K562 (cell line): ENCODE results near the genes KCNAB2, HES2, ZBTB48 and KLHL21.

DNA sequence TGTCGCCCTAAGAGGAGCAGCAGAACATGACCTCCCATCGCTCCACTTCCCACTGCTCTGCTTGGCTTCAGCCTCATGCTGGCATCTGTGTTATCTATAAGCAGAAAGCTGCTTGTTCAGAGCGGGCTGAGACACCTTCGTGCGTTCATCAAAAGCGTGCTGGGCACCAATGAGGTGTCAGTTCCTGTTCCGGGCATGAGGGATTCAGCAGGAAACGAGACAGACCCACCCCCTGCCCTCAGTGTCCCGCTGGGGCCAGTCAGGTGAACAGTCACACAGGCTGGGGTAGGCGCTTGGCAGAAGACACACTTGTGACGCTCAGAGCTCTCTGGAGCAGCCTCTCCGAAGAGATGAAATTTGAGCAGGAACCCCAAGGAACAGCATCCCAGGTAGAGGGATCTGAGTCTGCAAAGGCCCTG lies 20.8 kb upstream of the NPHP4 start:
- RAMPAGE, long total RNA, result no peak
- RRBS, result no CpG with 5 or more reads among the region's 12 CpGs
PRO-cap:
- standard, result no peak
- CoPRO, capped RNA only, 2 experiments, result no peak in any of the 2 experiments
- CoPRO, capped and uncapped RNA, 2 experiments, result no peak in any of the 2 experiments
- CoPRO, uncapped RNA only, 2 experiments, result no peak in any of the 2 experiments
CAGE:
- cytosol, long polyA plus RNA, result no peak
- long polyA plus RNA, result no peak
- nucleolus, long total RNA, result no peak
- nucleus, long polyA plus RNA, result no peak

DNA sequence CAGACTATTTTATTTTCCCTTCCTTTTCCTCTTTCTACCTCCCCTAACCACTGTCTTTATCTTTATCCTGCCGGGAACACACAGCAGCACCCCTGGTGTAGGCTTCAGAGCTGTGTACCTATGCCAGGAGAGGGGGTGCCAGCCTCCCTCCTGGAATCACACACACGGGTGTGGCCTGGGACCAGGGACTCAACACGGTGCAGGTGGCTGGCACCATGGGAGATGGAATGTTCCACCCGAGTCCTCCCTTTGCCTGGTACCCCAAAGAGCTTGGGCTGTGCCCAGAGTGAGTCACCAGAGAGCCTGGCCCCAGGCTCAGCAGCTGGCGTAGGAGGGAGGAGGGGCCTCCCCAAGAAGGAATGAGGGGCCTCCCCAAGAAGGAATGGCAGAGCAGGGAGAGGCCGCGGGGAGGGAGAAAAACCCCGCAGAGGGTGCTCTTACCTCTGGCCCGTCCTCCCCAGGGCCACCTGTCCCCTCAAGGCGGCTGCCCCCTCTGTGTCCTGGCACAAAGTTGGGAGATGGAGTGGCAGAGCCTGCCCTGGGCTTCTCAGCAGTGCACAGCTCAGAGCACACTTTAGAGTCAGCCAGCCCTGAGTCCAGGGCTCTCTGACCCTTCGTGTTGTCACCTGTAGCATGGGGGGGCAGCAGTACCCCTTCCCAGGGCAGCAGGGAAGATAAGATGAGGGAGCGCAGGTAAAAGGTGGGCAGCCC lies 20.4 kb upstream of the KCNAB2 start:
- RAMPAGE, long total RNA, result no peak
- RRBS, result no CpG with 5 or more reads among the region's 12 CpGs
PRO-cap:
- standard, result no peak
- CoPRO, capped RNA only, 2 experiments, result no peak in any of the 2 experiments
- CoPRO, capped and uncapped RNA, 2 experiments, result no peak in any of the 2 experiments
- CoPRO, uncapped RNA only, 2 experiments, result no peak in any of the 2 experiments
CAGE:
- cytosol, long polyA plus RNA, result no peak
- long polyA plus RNA, result no peak
- nucleolus, long total RNA, result no peak
- nucleus, long polyA plus RNA, result no peak

DNA sequence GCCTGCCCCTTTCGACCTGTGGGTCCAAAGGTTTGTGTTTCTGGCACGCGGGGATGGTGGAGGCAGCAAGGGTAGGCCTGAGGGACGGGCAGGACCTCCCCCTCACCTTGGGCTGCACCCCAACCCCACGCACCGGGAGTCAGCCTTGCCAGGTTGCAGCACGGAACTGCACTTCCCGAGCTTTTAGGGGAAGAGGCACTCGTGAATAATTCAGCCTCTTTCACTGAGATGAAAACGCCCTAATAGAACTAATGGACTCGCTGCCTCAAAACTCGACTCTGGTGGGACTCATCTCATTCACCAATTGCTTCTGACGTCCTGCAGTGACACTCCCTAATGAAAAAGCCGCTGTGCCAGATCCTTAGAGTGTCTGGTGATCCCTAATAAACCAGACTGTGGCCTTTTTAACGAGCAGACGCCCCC lies at the start of gene KCNAB2:
KCNAB2 (plus strand) TSS at position 138 of the 423 bp plus-strand sequence.
- RAMPAGE, long total RNA, result no peak
- RRBS, result no CpG with 5 or more reads among the region's 16 CpGs
PRO-cap:
- standard, result no peak
- CoPRO, capped RNA only, 2 experiments, result no peak in any of the 2 experiments
- CoPRO, capped and uncapped RNA, 2 experiments, result no peak in any of the 2 experiments
- CoPRO, uncapped RNA only, 2 experiments, result no peak in any of the 2 experiments
CAGE:
- cytosol, long polyA plus RNA, result no peak
- long polyA plus RNA, result no peak
- nucleolus, long total RNA, result no peak
- nucleus, long polyA plus RNA, result no peak

GRCh38 chr1:6052848-6053857 lies 7.5 kb downstream of the KCNAB2 start:
- RAMPAGE, long total RNA, result no peak
- RRBS, result no CpG with 5 or more reads among the region's 22 CpGs
PRO-cap:
- standard, result no peak
- CoPRO, capped RNA only, 2 experiments, result no peak in any of the 2 experiments
- CoPRO, capped and uncapped RNA, 2 experiments, result no peak in any of the 2 experiments
- CoPRO, uncapped RNA only, 2 experiments, result no peak in any of the 2 experiments
CAGE:
- cytosol, long polyA plus RNA, result no peak
- long polyA plus RNA, result no peak
- nucleolus, long total RNA, result no peak
- nucleus, long polyA plus RNA, result no peak

DNA sequence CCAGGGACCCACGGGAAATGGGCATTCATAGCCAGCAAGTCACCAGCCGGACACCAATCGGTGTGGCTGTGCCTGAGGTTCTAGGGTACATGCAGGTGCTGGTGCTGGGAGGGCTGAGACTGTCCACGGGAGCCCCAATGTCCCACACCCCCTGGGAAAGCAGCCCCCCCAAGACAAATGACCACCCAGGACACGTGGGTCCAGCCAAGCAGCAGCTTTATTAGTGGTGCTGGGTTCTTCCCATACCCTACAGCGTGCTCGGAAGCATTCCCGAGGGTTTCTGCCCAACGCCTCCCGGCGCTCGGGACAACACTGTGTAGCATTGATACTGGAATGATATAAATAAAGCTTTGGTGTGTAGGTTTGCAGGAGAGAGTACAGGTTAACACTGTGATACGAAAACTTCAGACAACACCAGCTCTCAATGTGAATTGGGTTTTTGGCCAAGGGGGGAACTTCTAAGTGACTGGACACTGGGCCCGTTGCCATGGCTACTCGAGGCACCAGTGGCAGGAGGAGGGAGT lies 3.2 kb upstream of the GPR153 start:
- RAMPAGE, long total RNA, result no peak
- RRBS, result no CpG with 5 or more reads among the region's 15 CpGs
PRO-cap:
- standard, result no peak
- CoPRO, capped RNA only, 2 experiments, result no peak in any of the 2 experiments
- CoPRO, capped and uncapped RNA, 2 experiments, result no peak in any of the 2 experiments
- CoPRO, uncapped RNA only, 2 experiments, result no peak in any of the 2 experiments
CAGE:
- cytosol, long polyA plus RNA, result no peak
- long polyA plus RNA, result no peak
- nucleolus, long total RNA, result no peak
- nucleus, long polyA plus RNA, result no peak

- RAMPAGE, long total RNA, result no peak
- RRBS, result 4% methylated on average over 57 of the region's 102 CpGs
PRO-cap:
- standard, result no peak
- CoPRO, capped RNA only, 2 experiments, result no peak in any of the 2 experiments
- CoPRO, capped and uncapped RNA, 2 experiments, result no peak in any of the 2 experiments
- CoPRO, uncapped RNA only, 2 experiments, result no peak in any of the 2 experiments
CAGE:
- cytosol, long polyA plus RNA, result no peak
- long polyA plus RNA, result no peak
- nucleolus, long total RNA, result no peak
- nucleus, long polyA plus RNA, result no peak
Measured at GRCh38 chr1:6419522-6420591, at the start of gene HES2. TSS of gene HES2 (minus strand) at chr1:6419919.

GRCh38 chr1:6420592-6421051 lies 903 bp upstream of the HES2 start:
- RAMPAGE, long total RNA, result no peak
- RRBS, result 3% methylated on average over 8 of the region's 36 CpGs
PRO-cap:
- standard, result unidirectional peak, minus-strand start at chr1:6420694
- CoPRO, capped RNA only, 2 experiments, result peak in 1 of 2 experiments; most common plus-strand start chr1:6420888 (in 1); most common minus-strand start chr1:6420806 (in 1)
- CoPRO, capped and uncapped RNA, 2 experiments, result no peak in any of the 2 experiments
- CoPRO, uncapped RNA only, 2 experiments, result no peak in any of the 2 experiments
CAGE:
- cytosol, long polyA plus RNA, result no peak
- long polyA plus RNA, result no peak
- nucleolus, long total RNA, result no peak
- nucleus, long polyA plus RNA, result no peak

GRCh38 chr1:6481912-6482818 lies 9.3 kb downstream of the PLEKHG5 start:
- RAMPAGE, long total RNA, result no peak
- RRBS, result no CpG with 5 or more reads among the region's 16 CpGs
PRO-cap:
- standard, result no peak
- CoPRO, capped RNA only, 2 experiments, result no peak in any of the 2 experiments
- CoPRO, capped and uncapped RNA, 2 experiments, result no peak in any of the 2 experiments
- CoPRO, uncapped RNA only, 2 experiments, result no peak in any of the 2 experiments
CAGE:
- cytosol, long polyA plus RNA, result no peak
- long polyA plus RNA, result no peak
- nucleolus, long total RNA, result no peak
- nucleus, long polyA plus RNA, result no peak

GRCh38 chr1:6485212-6485323 lies 6.4 kb downstream of the PLEKHG5 start:
- RAMPAGE, long total RNA, result no peak
- RRBS, result 16% methylated on average over 2 of the region's 11 CpGs
PRO-cap:
- standard, result no peak
- CoPRO, capped RNA only, 2 experiments, result no peak in any of the 2 experiments
- CoPRO, capped and uncapped RNA, 2 experiments, result no peak in any of the 2 experiments
- CoPRO, uncapped RNA only, 2 experiments, result no peak in any of the 2 experiments
CAGE:
- cytosol, long polyA plus RNA, result no peak
- long polyA plus RNA, result no peak
- nucleolus, long total RNA, result no peak
- nucleus, long polyA plus RNA, result no peak

GRCh38 chr1:6490228-6491111 lies 997 bp downstream of the PLEKHG5 start:
- RAMPAGE, long total RNA, result no peak
- RRBS, result 19% methylated on average over 22 of the region's 67 CpGs
PRO-cap:
- standard, result unidirectional peak, plus-strand start at chr1:6490650
- CoPRO, capped RNA only, 2 experiments, result no peak in any of the 2 experiments
- CoPRO, capped and uncapped RNA, 2 experiments, result no peak in any of the 2 experiments
- CoPRO, uncapped RNA only, 2 experiments, result no peak in any of the 2 experiments
CAGE:
- cytosol, long polyA plus RNA, result no peak
- long polyA plus RNA, result no peak
- nucleolus, long total RNA, result no peak
- nucleus, long polyA plus RNA, result no peak

DNA sequence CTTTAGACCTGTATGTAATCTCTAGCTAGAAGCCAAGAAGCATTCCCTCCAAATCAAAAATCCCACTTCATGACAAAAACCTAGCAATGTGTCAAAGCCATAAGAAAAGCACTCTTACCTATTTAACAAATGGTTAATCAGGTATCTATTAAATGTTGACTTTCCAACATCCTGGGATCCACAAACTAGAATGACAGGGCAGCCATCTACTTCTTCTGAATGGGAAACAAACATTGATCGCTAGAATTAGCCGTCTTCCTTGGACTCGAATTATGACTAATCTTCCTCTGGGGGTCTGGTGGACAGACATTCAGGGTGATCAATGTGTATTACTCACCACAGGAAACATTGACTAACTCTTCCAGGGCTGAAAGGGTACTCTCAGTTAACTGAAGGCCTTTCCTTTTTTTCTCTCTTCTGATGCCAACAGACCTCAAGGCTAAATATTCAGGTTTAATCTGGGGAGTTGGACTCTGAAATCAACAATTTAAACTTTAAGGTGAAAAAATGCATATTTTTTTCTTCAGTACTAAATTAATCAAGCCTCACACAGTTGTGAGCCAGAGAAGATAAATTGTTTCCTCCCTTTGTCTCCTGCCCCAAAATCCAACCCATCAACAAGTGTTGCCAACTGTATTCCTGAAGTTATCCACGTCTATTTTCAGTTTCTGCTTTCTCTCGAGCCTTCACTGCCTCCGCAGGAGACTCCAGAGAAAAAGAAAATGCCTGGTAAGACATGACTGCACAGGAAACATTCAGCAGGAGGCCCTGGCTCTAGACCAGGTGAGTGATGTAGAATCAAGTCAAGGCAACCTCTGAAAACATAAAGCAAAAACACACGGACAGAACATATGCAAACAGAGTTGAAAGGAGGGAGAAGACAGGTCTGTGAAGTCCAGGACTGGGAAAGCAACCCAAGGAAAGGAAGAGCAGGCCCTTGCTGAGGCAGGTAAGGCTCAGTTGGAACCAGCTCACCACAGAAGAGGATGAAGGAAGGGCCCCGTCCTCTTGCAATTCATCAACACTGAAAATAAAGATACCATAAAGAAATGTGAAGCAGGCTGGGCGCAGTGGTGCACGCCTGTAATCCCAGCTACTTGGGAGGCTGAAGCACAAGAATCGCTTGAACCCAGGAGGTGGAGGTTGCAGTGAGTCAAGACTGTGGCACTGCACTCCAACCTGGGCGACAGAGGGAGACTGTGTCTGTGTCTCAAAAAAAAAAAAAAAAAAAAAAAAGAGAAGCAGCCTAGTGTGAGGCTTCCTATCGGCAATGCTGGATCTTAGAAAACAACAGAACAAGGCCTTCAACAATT lies 9.1 kb downstream of the NOL9 start:
- RAMPAGE, long total RNA, result no peak
- RRBS, result no CpG with 5 or more reads among the region's 13 CpGs
PRO-cap:
- standard, result no peak
- CoPRO, capped RNA only, 2 experiments, result no peak in any of the 2 experiments
- CoPRO, capped and uncapped RNA, 2 experiments, result no peak in any of the 2 experiments
- CoPRO, uncapped RNA only, 2 experiments, result peak in 1 of 2 experiments; most common minus-strand start position 12 of the sequence (in 1)
CAGE:
- cytosol, long polyA plus RNA, result no peak
- long polyA plus RNA, result no peak
- nucleolus, long total RNA, result no peak
- nucleus, long polyA plus RNA, result no peak

GRCh38 chr1:6546843-6547458 lies 7.4 kb downstream of the NOL9 start:
- RAMPAGE, long total RNA, result no peak
- RRBS, result no CpG with 5 or more reads among the region's 9 CpGs
PRO-cap:
- standard, result no peak
- CoPRO, capped RNA only, 2 experiments, result no peak in any of the 2 experiments
- CoPRO, capped and uncapped RNA, 2 experiments, result no peak in any of the 2 experiments
- CoPRO, uncapped RNA only, 2 experiments, result peak in 1 of 2 experiments; most common plus-strand start chr1:6547087 (in 1); most common minus-strand start chr1:6547011 (in 1)
CAGE:
- cytosol, long polyA plus RNA, result no peak
- long polyA plus RNA, result no peak
- nucleolus, long total RNA, result no peak
- nucleus, long polyA plus RNA, result no peak

DNA sequence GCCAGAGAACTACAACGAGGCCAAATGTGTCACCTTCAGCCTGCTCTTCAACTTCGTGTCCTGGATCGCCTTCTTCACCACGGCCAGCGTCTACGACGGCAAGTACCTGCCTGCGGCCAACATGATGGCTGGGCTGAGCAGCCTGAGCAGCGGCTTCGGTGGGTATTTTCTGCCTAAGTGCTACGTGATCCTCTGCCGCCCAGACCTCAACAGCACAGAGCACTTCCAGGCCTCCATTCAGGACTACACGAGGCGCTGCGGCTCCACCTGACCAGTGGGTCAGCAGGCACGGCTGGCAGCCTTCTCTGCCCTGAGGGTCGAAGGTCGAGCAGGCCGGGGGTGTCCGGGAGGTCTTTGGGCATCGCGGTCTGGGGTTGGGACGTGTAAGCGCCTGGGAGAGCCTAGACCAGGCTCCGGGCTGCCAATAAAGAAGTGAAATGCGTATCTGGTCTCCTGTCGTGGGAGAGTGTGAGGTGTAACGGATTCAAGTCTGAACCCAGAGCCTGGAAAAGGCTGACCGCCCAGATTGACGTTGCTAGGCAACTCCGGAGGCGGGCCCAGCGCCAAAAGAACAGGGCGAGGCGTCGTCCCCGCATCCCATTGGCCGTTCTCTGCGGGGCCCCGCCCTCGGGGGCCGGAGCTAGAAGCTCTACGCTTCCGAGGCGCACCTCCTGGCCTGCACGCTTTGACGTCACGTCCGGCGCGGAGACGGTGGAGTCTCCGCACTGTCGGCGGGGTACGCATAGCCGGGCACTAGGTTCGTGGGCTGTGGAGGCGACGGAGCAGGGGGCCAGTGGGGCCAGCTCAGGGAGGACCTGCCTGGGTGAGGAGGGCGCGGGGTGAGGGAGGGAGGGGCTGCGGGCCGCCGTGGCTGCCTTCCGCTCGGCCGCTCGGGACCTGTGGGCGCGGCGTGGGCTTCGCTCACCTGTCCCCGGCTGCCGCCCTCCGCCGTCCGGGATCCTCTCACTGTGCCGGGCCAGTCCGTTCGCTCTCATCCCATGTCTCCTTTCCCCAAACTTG lies at the start of gene ZBTB48:
ZBTB48 (plus strand) TSS at position 681 of the 1,020 bp plus-strand sequence.
- RAMPAGE, long total RNA, result no peak
- RRBS, result 3% methylated on average over 30 of the region's 81 CpGs
PRO-cap:
- standard, result bidirectional peak, plus-strand start at position 743 of the sequence, minus-strand start at position 511 of the sequence
- CoPRO, capped RNA only, 2 experiments, result peak in 2 of 2 experiments; most common plus-strand start position 694 of the sequence (in 2); most common minus-strand start position 511 of the sequence (in 2)
- CoPRO, capped and uncapped RNA, 2 experiments, result peak in 2 of 2 experiments; most common plus-strand start position 688 of the sequence (in 2); most common minus-strand start position 470 of the sequence (in 1)
- CoPRO, uncapped RNA only, 2 experiments, result peak in 2 of 2 experiments; most common plus-strand start position 681 of the sequence (in 1); most common minus-strand start position 470 of the sequence (in 1)
CAGE:
- cytosol, long polyA plus RNA, result start-site peak on the plus strand centred at position 718 of the sequence, 60 bp wide, 549 and 251 reads in 2 replicates
- long polyA plus RNA, result start-site peak on the plus strand centred at position 704 of the sequence, 49 bp wide, 237 and 127 reads in 2 replicates
- nucleolus, long total RNA, result no peak
- nucleus, long polyA plus RNA, result start-site peak on the plus strand centred at position 729 of the sequence, 49 bp wide, 145 and 351 reads in 2 replicates

DNA sequence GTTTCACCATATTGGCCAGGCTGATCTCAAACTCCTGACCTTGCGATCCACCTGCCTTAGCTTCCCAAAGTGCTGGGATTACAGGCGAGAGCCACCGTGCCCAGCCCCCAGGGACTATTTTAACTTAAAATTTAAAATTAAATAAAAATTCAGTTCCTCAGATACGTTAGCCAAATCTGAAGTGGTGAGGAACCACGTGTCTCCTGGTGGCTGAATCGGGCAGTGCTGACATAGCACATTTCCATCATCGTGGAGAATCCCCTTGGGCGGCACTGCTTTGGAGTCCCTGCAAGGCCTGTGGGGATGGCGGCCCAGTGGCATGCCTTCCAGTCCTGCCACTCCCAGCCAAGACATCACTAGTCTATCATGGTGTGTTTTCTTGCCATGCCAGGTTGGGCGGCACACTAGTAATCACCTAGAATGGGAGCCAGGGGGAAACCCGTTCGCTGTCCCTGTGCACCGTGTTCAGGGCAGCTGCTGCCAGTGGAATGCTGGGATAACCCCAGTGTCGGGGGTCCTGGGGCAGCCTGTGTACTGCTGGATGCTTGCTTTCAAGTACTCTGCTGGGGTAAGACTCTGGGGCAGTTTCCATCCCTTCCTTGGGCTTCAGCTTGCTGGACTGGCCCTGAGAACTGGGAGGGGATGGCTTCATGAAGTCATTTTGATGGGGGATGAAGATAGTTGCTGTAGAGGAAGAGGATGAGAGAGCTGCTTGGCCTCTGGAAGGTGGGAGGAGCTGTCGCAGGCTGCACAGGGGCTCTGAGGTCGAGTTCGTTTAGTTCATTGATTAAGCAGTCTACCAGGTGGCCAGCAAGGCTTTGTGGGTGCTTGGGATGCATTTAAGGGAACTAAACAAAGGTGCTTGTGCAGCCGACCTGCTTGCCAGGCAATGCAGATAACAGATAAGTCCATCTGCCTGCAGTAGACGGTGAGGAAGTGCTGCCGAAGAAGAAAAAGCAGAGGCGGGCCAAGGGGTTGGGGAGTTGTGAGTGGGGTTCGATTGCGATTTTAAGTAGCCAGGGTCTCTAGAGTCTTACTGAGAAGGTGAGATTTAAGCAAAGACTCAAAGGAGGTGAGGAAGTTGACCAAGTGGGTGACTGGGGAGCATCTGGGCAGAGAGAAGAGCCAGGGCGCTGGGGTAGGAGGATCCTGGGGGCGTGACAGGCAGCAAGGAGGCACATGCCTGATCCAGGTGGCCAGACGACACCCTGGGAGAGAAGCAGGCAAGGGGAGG lies 4.7 kb downstream of the ZBTB48 start:
- RAMPAGE, long total RNA, result no peak
- RRBS, result no CpG with 5 or more reads among the region's 26 CpGs
PRO-cap:
- standard, result no peak
- CoPRO, capped RNA only, 2 experiments, result no peak in any of the 2 experiments
- CoPRO, capped and uncapped RNA, 2 experiments, result no peak in any of the 2 experiments
- CoPRO, uncapped RNA only, 2 experiments, result peak in 2 of 2 experiments; most common plus-strand start position 842 of the sequence (in 1); most common minus-strand start position 571 of the sequence (in 1)
CAGE:
- cytosol, long polyA plus RNA, result no peak
- long polyA plus RNA, result no peak
- nucleolus, long total RNA, result no peak
- nucleus, long polyA plus RNA, result no peak

GRCh38 chr1:6588575-6589968 lies 9.3 kb downstream of the ZBTB48 start:
- RAMPAGE, long total RNA, result no peak
- RRBS, result no CpG with 5 or more reads among the region's 40 CpGs
PRO-cap:
- standard, result bidirectional peak, plus-strand start at chr1:6589003, minus-strand start at chr1:6588956
- CoPRO, capped RNA only, 2 experiments, result no peak in any of the 2 experiments
- CoPRO, capped and uncapped RNA, 2 experiments, result peak in 1 of 2 experiments; most common plus-strand start chr1:6588999 (in 1); most common minus-strand start chr1:6589004 (in 1)
- CoPRO, uncapped RNA only, 2 experiments, result peak in 2 of 2 experiments; most common plus-strand start chr1:6589280 (in 1); most common minus-strand start chr1:6589279 (in 1)
CAGE:
- cytosol, long polyA plus RNA, result no peak
- long polyA plus RNA, result no peak
- nucleolus, long total RNA, result no peak
- nucleus, long polyA plus RNA, result no peak

DNA sequence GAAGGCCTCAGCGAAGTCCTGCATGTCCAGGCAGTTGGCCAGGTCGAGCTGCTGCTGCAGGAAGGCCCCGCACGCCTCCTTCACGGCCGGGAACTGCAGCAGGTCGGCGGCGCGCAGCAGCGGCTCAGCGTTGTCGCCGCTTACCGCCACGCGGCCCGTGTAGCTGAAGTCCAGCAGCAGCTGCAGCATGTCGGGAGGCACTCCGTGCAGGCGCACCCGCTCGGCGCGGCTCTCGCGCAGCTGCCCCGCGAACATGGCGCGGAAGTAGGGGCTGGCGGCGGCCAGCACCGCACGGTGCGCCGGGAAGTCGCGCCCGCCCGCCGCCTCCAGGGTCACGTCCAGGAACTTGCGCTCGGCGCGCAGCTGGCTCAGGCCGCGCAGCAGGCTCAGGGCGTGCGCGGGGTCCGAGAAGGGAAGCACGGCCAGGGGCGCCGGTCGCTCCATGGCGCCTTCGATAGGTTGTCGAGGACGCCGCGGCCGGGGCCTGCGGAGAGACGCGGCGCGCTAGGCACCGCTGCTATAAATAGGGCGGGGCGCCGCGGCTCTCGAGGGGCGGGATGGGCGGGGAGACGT lies at the start of gene KLHL21:
KLHL21 (minus strand) TSS at position 496 of the 573 bp plus-strand sequence.
- RAMPAGE, long total RNA, result no peak
- RRBS, result 1% methylated on average over 9 of the region's 78 CpGs
PRO-cap:
- standard, result bidirectional peak, plus-strand start at position 33 of the sequence, minus-strand start outside the sequence; bidirectional peak, plus-strand start at position 292 of the sequence, minus-strand start at position 258 of the sequence; bidirectional peak, plus-strand start outside the sequence, minus-strand start at position 479 of the sequence
- CoPRO, capped RNA only, 2 experiments, result peak in 2 of 2 experiments; most common plus-strand start position 262 of the sequence (in 2); most common minus-strand start position 266 of the sequence (in 2)
- CoPRO, capped and uncapped RNA, 2 experiments, result peak in 2 of 2 experiments; most common minus-strand start position 496 of the sequence (in 2)
- CoPRO, uncapped RNA only, 2 experiments, result peak in 2 of 2 experiments; most common plus-strand start position 287 of the sequence (in 1); most common minus-strand start position 255 of the sequence (in 2)
CAGE:
- cytosol, long polyA plus RNA, result no peak
- long polyA plus RNA, result no peak
- nucleolus, long total RNA, result no peak
- nucleus, long polyA plus RNA, result no peak

GRCh38 chr1:6602947-6603175 lies 192 bp upstream of the KLHL21 start:
- RAMPAGE, long total RNA, result no peak
- RRBS, result 2% methylated on average over 28 of the region's 35 CpGs
PRO-cap:
- standard, result bidirectional peak, plus-strand start at chr1:6603132, minus-strand start at chr1:6602852
- CoPRO, capped RNA only, 2 experiments, result peak in 2 of 2 experiments; most common plus-strand start chr1:6603132 (in 2)
- CoPRO, capped and uncapped RNA, 2 experiments, result peak in 2 of 2 experiments; most common plus-strand start chr1:6603132 (in 2)
- CoPRO, uncapped RNA only, 2 experiments, result peak in 2 of 2 experiments; most common plus-strand start chr1:6603132 (in 2)
CAGE:
- cytosol, long polyA plus RNA, result no peak
- long polyA plus RNA, result no peak
- nucleolus, long total RNA, result no peak
- nucleus, long polyA plus RNA, result no peak